ENCODE results near the gene TMC1.

GRCh38 chr9:72363153-72363849, 1.7 kb downstream of the ZFAND5 start:
- PRO-cap, 2 experiments, result peak in 1 of 2 experiments; most common minus-strand start chr9:72363286 (in 1)

GRCh38 chr9:72364398-72365065, 476 bp downstream of the ZFAND5 start:
- PRO-cap, 2 experiments, result peak in 2 of 2 experiments; most common plus-strand start chr9:72364607 (in 1); most common minus-strand start chr9:72364517 (in 1)

GRCh38 chr9:72521417-72521837, at the start of gene TMC1:
Gene TMC1, plus strand, starts transcription at chr9:72521608.
- PRO-cap, 2 experiments, result no peak in any of the 2 experiments

DNA sequence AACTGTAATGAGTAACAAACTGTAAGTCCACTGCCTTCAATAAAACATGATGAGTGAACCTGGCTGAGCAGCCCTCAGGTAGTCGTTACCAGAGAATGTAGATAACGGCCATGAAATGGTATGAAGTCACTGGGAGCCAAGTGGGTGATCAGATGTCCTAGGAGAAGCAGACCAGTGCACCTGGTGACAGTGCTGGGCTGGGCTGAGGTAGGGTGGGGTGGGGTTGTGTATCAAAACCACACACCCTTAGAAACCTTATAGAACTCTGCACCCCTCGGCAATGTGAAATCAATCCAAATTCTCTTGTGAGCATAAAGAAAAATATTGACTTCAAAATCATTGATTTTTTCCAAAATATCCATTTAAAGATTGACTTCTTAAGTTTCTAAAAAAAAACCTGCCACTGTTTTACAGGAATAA, 203.5 kb downstream of the ALDH1A1 start:
- PRO-cap, 2 experiments, result no peak in any of the 2 experiments

DNA sequence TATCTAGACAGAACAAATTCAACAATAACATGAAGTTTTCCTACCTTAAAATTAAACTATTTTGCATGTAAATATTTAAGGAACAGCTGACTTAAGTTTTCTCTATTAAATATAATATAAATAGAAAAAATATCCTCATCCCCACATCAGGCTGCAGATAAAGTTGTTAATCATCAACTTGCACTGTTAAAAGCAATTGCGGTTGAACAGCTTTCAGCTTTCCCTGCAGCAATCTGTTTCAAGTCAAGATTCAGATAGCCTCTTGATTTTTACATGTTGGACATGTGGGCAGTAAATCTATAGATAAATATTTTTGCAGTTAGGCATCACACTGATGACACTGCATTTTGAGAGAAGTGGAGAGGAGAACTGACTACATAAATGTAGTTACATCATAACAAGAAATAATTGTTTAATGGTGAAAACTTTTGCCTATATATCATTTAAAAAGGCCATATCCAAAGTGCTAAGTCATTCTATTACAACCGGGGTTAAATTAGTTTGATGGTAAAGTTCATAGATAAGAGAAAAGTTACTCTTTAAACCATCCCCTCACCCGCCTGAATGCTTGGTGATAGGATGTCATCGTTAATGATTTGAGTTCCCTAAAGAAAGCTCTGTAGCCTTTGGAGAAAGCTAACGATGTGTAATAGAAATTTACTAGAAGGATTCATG, 30.7 kb upstream of the ALDH1A1 start:
- PRO-cap, 2 experiments, result no peak in any of the 2 experiments

- PRO-cap, 2 experiments, result no peak in any of the 2 experiments
Observed at GRCh38 chr9:72984972-72985537, 32.2 kb upstream of the ALDH1A1 start.

GRCh38 chr9:72987681-72988343, 35.0 kb upstream of the ALDH1A1 start:
- PRO-cap, 2 experiments, result no peak in any of the 2 experiments

DNA sequence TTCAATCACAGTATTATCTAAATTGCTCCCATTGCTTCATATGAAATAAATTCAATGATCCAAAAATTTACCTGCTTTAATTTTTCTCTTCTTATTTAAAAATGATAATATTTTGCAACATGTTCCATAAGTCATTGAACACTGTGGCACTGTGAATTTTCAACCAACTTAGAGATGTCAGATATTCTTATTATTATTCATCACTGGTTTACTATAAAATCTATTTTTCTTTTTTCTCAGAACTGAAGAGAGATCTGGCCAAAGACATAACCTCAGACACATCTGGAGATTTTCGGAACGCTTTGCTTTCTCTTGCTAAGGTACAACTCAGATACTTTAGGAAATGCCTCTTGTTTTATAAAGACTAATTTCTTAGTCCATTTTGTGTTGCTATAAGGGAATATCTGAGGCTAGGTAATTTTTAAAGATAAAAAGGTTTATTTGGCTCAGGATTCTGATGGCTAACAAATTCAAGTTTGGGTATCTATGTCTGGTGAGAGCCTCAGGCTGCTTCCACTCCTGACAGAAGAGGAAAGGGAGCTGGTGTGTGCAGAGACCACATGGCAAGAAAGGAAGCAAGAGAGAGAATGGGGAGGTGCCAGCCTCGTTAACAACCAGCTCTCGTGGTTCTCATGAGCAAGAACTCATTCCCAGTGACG, 11.0 kb downstream of the ANXA1 start:
- PRO-cap, 2 experiments, result peak in 1 of 2 experiments; most common plus-strand start position 529 of the sequence (in 1)

DNA sequence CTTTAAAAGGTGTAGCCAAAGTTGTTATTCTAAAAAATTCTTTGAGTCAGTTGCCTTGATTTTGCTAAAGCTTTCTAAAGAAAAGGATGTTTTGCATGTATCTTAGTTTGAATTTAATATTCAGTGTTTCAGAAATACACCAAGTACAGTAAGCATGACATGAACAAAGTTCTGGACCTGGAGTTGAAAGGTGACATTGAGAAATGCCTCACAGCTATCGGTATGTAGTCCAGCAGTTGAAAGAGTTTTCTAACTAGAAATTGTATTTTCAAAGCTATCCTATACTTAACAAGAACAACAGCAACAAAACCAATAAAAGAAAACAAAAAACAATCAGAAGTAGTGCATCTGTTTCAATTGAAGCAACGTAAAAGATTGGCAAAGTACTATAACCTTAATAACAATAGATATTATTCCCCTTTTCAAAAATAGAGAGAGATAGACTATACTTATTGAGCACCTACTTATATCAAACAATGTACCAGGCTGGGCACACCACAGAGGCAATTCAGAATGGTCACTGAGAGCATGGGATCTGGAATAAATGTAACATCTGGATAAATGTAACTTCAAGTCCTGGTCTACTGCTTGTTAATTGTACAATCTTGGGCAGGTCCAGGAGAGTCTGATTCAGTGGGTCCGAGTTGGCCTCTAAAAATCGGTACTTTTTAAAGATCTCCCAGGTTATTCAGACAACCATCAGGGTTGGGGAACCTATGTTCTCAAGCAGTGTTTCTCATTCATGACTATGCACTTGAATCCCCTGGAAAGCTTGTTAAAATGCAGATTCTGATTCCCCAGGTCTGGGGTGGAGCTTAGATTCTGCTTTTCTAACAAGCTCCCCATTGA, 14.5 kb downstream of the ANXA1 start:
- PRO-cap, 2 experiments, result peak in 2 of 2 experiments; most common plus-strand start position 169 of the sequence (in 1)

GRCh38 chr9:73167077-73167902, 15.6 kb downstream of the ANXA1 start:
- PRO-cap, 2 experiments, result no peak in any of the 2 experiments

DNA sequence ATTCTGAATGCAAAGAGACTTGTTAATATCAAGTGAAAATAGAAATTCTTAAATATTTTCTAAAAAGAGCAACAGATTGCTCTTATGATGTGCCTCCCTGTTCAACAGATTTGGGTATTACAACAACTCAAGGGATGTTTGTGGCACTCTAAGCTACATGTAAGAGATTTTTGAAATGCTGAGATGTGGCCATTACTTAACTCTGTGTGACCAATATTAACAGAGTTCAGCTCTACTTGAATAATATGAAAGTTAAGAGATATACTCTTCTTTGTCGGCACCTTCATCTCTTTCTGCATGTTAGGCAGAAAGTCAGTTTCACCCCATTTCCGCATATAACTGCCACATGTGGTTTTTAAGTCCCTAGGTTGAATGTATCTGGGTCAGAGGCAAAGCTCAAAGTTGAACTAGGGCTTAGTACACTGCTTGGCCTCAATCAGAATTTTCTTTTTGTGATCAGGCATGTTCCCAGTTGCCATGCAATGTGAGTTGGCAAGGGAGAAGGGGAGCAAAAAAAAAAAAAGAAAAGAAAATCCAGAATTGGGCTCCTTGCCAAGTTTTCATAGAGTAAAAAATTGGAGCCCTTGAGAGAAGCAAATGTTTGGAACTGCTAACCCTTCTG, 251.3 kb upstream of the RORB start:
- PRO-cap, 2 experiments, result no peak in any of the 2 experiments

DNA sequence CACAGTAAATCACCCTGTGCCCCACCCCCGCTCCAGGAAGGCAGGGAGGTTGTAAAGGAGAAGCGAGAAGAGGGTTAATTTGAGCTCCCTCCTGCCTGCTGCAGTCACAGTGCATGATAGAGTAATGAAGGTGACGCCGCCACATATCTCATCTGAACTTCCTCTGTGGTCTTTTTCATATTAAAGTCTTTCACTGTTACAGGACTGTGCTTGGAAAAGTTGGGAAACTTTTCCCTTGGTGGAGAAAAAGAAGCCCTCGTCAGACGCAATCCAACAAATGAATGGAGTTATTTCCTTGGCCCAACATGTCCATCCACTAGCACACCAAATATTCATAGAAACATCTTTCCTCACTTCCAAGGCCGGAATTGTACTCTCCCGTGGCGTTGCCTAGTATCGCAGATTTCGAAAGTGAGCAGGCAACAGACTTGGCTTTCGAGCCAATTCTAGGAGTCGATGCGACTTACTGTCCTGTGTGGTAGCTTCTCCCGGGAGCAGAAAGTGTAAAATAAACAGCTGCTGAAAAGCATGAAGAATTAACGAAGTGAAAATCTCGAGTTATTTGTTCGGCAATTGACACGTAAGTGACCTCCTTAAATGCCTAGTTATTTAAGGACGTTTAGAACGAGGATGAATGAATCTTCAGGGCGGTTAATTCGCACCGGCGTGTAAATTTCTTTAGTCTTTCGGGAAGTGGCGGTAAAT, 622 bp upstream of the PCSK5 start:
- PRO-cap, 2 experiments, result peak in 2 of 2 experiments; most common plus-strand start position 119 of the sequence (in 2)

DNA sequence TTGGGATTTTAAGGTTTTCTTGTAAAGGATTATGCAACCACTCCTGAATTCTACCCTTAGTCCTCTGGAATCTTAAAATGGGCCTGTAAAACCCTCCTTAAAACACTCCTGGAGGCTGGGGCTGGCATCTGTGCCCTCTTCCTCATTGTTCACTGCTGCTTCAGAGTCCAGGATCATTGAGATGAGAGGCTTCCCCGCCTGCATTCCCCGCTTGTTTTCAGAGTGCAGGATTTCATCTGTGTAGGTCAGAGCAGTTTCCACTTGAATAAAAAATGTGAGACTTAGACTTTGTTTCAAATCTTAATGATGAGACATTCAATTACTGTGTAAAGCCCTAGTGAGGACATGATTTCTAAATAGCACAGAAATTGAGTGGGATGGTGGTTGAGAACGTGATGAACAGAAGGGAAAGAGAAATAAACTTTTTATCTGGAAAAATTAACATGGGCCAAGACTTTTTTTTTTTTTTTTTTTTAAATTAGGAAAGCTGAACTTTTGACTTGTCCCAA, 40.4 kb downstream of the PCSK5 start:
- PRO-cap, 2 experiments, result no peak in any of the 2 experiments

DNA sequence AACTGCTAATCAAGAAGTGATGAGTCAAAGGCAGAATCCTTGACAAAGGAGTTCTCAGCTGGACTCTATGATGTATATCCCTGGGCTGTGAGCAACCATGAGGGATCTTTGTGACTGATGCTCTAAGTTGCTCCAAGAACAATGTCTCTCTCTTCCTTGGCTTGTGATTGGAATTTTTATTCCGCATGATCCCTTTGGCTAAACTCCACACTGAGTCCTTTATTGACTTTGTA, 20.8 kb downstream of the RFK start:
- PRO-cap, 2 experiments, result no peak in any of the 2 experiments

DNA sequence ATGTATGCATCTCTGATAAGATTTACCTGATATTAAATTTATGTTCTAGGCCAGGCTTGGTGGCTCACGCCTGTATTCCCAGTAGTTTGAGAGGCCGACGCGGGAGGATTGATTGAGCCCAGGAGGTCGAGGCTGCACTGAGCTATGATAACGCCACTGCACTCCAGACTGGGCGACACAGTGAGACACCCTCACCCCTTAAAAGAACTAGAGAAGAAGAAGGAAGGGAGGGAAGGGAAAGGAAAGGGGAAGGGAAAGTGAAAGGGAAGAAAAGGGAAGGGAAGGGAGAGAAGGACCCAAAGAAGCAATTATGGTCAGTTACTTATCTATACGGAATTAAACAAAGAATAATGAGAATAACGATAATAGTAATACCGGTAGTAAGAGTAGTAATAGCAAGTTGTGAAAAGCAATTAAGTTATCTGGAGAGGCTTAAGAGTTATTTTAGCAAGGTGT, 1.2 kb upstream of the RFK start:
- PRO-cap, 2 experiments, result peak in 1 of 2 experiments; most common minus-strand start position 174 of the sequence (in 1)

GRCh38 chr9:76421318-76421767, 27.1 kb upstream of the RFK start:
- PRO-cap, 2 experiments, result no peak in any of the 2 experiments

DNA sequence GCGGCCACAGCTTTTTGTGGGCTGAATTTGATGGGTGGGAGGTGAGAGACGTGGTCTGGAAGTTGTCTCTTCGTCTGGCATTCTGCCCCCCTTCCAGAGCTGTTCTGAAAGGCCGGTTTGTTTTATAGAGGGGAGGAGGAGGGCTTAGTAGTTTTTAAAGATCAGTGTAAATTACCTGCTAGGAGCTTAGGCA, 1.3 kb downstream of the GCNT1 start:
- PRO-cap, 2 experiments, result no peak in any of the 2 experiments

DNA sequence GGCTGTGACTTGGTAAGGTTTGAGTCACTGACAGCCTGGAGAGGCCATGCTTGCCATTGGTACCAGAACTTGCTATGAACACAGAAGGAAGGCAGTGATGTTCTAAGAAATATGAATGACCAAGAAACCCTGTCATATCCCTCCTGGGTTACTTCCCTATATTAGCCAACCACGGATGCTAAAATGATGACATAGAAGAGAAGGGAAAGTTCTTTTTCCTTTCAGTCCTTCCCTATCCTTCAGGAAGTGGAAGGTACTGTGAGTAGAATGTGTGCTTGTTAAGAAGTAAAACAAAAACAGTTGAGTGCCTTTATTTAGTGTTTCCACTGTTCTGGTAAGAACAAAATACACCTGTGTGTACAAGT, 136.7 kb downstream of the GCNT1 start:
- PRO-cap, 2 experiments, result no peak in any of the 2 experiments

DNA sequence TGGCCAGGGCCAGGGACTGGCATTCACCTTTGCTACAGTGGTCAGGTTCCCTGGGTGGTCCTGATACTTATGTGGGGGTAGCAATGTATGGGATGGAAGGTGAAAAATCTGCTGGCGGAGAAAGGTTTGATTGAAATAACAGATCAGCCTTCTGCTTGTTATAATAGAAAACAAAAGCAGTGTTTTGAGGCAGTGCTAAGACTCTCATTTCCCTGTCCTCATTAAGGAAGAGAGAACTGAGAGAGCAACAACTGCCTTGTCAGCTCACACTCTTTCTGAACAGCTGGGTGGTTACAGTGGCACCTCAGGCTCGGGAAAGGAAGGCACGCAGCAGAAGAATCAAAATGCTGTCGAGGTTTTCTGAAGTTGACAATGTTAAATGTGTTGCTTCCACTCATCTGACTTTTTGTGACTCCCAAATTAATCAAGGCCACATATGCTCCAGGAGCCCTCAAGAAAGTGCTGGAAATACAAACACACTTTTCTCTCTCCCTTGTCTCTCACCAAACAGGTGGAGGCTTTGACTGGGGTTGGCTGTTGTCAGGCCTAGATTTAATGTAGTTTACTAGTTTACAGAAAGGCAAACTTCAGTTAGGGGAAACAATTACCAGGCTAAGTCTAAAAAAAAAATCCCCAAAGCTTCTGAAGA, 184.8 kb downstream of the GCNT1 start:
- PRO-cap, 2 experiments, result peak in 1 of 2 experiments; most common plus-strand start position 224 of the sequence (in 1)

DNA sequence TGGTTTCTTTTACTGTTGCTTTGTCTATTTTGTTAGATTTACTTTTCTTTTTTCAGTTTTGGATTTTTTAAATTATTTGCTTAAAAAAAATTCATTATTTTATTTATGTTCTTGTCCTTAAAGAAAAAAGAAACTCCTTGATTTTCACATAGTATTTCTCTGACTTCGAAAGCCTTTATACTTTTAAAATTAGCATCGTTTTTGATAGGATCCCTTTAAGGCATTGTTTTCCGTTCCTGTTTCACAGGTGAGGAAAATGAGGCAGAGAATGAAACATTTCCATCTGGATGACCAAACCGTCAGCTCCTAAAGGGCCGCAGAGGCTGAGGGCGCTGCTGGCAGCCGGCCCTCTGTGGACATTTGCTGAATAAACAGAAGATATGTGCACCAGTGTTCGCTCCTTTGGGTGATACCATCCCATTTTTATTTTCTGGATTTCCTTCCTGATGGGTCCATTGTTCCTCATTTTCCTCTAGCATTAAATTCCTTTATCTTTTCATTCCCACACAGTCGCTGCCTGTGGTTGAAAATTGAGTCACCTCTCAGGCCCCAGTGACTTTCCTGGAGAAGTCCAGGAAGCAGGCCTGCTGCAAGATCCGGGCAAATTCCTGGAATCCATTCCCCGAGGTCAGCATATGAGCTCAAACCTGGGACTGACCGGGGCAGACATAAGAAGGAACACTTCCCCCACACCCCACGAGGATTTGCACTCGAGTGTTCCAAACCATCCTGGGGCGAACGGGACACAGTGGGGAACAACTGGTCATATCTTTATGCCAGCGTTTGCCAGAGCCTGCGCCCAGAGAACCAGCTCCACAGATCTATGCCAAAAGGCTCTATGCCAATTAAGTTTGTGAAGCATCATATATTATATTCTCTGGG, 218.5 kb downstream of the GCNT1 start:
- PRO-cap, 2 experiments, result no peak in any of the 2 experiments